ENCODE measurements around a stretch of chr1.

GRCh38 chr1:178151729-178152237 lies 57.9 kb downstream of the RASAL2 start:
- PRO-cap = no peak

DNA sequence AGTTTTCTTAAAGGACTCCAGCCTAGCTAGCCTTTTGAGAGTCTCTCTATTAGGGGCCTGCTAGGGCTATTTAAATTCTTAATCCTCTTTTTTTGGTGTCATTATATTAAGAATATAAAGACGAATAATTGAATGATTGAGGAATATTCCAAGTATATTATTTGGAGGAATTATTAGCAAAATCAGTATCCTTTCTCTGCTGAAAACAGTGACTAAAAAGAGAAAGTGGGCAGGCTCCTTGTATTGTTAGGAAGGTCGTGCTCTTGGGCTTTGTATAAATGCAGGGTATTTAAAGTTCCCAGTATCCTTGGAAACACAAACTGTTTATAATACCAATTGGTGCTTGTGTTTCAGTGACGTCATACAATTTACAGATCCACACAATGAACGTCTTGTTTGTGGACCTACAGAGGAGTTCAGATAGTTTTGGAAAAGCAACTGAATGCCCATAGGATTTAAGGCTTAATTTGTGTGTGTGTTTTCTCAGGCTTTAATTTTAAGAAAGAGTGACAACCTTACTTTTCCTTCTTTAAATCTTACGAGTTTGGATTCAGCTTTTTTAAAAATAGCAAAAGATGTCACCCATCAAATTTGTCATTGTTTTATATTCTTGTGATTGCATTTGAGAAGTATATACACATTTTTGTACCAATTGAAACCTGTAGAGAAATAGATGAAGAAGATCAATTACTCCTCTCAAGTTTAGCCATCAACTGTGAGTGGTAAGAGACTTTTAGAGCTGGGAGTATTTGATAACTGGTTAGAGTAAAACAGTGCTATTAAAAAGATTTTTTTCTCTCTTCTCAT lies 168.3 kb downstream of the RASAL2 start:
- PRO-cap = no peak

- PRO-cap = no peak
Measured at GRCh38 chr1:178371758-178372370, 124.9 kb downstream of the CLEC20A start.

GRCh38 chr1:178529794-178530606 lies 17.1 kb downstream of the TEX35 start:
- PRO-cap = no peak

DNA sequence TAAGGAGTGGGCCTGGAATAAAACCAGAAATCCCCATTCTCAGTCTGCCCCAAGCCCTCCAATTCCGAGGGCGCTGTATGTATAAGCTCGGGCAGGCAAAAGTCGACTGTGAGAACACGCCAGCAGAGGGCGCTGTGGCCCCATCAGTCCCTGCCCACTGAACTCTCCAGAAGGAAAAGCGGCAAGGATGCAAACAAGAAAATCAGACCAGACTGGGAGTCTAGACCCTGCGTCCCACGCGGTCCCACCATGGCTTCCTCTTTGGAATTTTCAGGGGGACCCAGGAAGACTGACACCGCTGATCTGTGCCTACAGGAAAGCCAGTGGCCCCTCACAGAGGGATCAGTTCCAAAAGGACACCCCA lies 19.4 kb downstream of the TEX35 start:
- PRO-cap = no peak

- PRO-cap = no peak
Measured at GRCh38 chr1:178542473-178543295, 29.8 kb downstream of the TEX35 start.

- PRO-cap = no peak
Measured at GRCh38 chr1:178581045-178581857, 68.3 kb downstream of the TEX35 start.

DNA sequence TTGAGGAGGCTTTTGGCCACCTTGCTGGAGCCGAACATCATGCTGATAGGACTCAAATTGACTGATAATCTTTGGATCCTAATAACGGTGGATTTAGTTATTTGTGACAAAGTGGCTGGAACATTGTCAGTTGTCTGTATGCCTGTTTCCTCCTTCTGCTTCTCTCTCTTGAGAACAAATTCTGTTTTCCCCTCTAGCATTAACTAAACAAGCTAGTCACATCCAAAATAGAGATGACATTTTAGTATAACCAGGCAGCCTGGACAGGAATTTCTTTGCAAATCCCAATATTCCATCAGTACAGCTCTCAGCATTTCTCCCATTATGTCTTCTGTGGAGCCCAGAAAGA lies 80.4 kb downstream of the TEX35 start:
- PRO-cap = no peak

DNA sequence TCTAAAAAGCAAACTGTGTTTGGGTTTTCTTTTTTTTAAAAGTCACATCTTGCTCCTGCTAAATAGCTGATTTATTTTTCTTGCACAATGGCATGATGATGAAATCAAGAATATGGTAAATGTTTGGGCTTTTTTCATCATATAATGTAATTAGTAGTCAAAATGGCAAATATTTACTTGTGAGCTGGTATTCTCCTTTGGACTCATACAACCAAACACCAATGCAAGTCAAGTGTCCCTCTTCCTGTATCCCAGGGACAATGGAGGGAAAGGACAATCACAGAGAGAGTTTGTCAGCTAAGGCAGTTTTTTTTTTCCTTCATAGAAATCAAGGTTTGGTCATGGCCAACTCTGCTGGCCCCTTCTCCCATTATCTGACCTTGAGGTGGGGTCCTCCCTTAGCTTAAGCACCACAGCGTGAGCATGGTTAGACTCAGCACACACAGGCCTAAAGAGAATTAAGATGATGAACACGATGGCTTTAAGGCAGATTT lies 94.6 kb upstream of the RALGPS2 start:
- PRO-cap = no peak

- PRO-cap = no peak
Measured at GRCh38 chr1:178652957-178653664, 71.9 kb upstream of the RALGPS2 start.

DNA sequence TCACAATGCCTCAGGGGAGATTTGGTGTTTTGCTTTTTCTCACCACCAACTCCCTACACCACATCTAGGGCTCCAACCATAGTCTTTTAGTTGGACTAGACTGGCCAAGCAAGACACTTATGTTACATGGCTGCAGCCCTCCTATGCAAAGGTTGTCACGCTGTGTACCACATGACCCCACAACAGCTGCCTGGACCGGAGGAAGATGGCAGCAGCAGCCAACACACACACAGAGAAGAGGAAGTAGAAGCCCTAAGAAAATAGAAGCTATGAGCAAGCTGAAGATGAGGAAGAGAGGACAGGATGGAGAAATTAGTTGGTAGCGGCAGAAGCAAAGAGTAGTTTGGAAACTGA lies 60.8 kb upstream of the RALGPS2 start:
- PRO-cap = no peak

DNA sequence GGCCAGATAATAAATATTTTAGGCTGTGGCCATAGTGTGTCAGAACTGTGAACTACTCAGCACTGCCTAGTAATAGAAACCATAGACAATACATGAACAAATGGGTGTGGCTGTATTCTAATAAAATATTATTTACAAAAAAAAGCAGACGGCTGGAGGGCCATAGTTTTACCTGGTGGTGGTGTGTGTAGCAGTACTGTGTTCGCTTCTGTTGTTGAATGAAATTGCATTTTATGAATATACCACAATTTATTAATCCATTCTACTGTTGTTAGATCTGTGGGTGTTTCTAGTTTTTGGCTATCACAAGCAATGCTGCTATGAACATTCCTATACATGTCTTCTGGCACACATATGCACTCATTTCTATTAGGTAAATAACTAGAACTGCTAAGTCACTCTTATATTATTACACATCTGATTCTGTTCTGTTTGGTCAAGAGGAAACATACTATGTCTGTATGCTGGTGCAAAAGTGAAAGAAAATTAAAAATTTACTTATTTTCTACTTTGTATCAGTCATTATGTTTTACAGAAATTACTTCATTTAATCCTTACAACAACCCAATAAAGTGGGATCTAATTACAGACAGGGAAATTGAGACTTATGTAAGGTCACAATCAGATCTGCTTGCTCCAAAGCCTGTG lies 43.4 kb downstream of the TOR3A start:
- PRO-cap = no peak

DNA sequence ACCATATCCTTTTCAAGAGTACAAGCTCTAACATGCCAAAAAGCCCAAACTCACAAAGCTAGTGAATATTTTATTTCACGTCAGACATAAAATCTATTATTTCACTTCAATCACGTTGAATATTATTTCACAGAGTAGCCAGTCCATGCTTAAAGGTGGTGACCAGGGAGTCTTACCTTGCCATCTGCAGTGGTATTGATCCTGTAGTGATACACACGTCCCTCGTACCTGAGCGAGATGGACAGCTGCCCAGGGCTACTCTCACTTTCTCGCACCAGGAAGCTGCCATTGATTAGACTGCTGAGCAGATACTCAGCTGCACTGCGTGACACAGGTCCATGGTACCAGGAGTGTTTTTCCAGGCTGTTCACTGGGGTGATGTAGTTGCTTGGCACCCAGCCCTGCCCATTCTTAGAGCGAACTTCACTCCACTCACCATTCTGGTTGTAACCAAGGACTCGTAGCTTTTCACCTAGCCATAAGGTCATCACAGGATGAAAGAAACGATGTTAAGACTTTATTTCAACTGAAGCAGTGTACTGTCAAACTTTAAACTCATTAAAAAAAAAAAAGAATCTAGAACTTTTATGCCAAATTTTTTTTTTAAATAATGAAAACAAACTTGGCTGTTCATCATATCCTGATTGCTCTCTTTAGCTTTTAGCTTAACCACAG lies 44.5 kb downstream of the TOR3A start:
- PRO-cap = no peak

DNA sequence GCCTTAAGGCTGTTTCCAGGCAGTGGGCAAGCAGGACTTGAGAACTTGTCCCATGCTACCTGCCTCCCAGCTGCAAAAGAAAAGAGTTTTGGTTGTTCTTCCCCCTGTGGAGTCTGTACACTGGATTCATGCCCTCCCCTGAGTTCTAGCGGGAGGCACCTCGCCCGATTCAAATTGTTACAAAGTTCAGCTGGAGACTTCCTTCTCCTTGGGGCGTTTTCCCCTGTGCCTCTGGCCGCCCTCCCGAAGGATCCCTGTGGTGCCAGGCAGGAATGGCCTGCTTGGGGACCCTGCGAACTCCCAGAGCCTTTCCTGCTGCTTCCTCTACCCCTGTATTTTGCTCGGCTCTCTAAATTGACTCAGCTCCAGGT lies 58.5 kb downstream of the NPHS2 start:
- PRO-cap = no peak

DNA sequence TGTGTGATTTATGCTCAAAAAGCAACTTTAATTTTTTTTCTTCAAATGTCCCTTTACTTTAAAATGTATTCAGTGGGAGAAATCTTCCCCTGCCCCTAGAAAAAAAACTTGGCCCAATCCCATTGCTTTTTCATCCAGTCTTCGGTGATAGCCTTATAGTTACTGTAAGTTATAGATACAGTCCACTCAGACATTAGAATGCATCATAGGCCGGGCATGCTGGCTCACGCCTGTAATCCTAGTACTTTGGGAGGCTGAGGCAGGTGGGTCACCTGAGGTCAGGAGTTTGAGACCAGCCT lies 61.9 kb downstream of the FAM163A start:
- PRO-cap = no peak

DNA sequence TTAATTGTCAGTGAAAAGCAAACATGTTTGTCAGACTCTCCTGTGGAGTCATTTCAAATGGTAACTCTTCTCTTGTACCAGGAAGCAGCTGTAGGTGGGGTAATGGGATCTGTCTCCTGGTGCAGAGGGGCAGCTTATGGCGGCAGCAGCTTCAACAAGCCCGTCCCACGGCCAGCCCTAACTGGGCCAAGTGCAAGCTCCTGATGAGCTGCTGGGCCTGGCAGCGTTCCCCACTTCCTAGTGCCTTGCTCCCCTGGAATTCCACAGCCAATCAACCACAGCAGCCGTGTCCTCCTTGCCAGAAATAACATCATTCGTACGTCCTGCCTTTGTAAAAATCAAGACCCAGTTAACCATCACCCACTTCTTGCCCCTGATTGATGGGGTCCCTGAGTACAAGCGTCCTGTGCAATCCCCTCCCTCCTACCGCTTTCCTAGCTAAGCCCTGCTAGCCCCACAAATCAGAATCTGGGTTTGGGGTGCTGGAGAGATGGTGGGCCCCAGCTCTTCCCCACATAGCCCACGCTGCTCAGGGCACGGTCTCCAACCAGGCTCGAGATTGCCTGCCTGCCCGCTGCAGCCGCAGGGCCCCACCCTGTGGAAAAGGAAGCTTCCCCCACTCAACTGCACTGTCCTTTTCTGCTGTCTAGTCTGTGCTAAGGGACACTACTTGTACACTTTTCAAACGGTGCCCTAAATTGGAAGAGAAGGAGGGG lies 61.2 kb downstream of the TOR1AIP2 start:
- PRO-cap = no peak

GRCh38 chr1:179991817-179992445 lies 37.3 kb downstream of the CEP350 start:
- PRO-cap = no peak

DNA sequence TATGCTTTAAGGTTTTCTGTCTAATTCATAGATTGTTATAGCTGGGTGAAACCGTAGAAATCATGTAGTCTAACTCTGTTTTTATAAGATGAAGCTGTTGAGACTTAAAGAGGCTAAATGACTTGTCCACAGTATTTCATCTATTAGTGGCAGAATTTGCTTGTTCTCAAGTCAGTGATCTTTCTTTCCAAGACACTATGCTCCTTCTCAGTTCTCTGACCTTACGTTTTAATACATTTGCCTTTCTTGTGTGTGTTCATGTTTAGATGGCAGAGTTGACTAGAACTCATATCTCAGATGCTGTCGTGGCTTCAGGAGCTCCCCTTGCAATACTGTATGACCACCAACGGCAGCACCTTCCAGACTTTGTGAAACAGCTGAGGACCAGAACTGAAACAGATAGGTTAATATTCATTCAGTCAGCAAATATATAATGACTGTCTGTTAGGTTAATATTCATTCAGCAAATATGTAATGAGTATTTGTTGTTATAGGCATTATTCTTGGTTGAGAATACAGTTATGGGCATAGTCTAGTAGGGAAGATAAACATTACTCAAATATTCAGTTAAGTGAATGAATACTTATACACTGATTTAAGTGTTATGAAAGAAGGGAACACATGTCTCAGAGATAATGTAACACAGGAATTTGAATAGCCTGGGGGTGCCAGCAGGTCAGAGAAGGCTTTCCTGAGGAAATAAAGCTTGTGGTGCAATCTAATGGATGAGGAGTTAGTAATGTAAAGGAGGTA lies 88.4 kb downstream of the CEP350 start:
- PRO-cap = no peak

- PRO-cap = no peak
Measured at GRCh38 chr1:180053648-180053972, 99.0 kb downstream of the CEP350 start.

DNA sequence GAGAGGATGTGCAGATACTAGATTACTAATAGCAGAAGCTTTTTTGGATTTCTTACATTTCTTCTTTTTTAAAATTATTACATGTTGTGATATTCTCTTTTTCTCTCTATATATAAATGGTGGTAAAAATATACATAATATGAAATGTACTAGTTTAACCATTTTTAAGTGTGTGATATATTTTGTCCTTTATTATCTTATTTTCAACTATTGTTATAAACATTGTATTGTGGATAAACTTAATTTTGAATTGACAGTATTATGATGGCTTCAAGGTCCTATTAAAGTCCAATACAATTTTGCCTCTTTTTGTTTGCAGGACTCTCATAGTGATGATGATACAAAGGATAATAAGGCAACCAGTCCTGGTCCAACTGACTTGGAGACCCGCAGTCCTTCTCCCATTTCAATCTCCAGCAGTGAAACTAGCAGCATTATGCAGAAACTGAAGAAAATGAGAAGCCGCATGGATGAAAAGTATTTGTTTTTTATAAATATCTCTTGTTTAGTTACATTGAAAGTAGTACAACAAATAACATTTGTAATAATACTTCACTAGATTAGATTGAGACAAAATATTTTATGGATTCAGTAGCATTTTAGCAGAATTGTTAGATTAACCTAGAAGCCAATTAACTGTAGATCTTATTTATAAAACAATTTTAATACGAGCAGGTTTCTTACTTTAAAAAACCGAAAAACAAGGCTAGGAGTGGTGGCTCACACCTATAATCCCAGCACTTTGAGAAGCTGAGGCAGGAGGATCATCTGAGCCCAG lies 89.7 kb upstream of the QSOX1 start:
- PRO-cap = no peak